Hair follicular keratinocyte (primary cell): ENCODE data around the gene SLC25A47.

GRCh38 chr14:99266078-99267268 is 5.5 kb downstream of the BCL11B start:
- RAMPAGE, long total RNA = no peak

DNA sequence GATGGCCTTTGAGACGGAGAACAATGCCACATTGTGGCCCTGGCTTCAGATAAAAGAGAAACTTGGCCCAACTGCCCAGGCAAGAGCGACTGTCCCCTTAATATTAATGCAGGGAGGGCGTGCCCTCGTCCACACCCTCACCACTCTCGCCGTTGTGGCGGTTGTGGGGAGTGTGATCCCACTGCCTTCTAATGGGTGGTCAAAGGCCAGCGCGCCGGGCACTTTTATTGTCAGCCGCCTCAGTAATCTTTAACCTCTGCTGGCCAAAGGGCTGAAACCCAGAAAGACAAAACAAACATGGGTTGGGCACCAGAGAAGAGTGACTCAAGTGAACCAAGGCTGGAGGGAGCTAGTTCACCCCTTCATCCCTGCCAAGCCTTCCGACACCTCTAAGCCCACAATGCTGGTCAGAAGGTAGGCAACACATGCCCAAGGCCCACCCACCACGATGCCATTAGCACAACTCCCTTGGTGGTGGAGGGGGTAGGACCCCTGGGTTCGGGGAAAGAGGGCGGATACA is 44.4 kb upstream of the BCL11B start:
- RAMPAGE, long total RNA = no peak

DNA sequence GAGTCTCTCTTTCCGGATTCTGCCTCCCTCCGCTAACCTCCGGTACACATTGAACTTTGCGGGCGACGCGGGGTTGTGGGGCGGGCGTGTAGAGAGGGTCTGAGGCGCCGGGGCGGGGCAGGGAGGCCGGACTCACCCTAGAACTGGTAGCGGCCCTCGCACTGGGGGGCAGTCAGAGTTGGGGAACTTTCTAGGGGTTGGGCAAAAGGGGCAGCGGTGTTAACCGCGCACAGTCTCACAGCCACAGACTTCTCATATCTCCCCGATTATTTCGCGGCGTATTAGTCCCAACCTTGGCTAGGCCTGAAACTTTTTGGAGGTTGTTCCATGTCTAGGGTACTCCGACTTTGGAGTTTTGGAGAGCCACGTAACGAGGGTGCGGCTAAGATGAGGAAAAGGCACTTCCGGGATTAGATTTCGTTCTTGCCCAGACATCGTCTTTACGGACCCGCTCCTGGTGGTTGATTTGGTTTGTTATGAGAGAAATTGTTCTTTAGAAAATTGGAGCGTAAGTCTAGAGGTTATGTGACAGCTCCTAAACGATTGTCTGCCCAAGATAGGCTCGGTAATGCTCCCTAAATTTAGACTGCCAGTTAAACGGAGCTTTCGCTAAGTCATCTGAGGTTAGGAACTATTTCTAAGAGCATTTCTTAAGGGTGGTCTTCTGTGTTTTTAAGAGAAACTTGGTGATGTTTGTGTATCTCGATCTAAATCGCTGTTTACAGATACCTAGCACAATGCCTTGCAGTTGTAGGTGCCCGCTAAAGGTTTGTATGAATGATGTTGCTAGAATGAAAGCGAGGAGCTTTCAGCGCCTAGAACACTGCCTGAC is 580 bp downstream of the CCNK start:
- RAMPAGE, long total RNA = no peak

DNA sequence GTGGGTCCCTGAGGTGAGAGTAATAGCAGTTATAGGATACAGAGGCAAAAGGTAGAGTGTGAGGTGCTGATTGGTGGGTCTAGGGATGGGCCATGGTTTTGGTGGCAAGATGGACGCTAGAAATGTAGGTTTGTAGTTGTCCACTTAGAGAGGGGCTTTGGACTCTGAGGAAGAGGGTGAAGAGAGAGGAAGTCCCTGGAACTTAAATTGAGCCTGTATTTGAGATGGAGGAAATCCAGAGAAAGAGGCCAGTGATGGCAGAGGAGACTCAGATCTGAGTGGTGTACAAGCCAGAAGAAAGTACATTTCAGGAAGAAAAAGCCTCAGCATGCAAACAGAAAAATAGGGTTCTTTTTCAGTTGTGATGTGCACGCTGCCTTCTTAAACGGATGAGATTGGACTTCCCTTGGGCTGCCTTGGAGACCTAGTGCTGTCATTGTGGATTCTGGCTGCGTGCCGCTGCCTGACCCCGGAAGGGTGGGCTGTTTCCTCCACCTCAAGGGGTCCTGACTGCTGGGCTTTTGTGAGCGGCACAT is 24.8 kb downstream of the CCNK start:
- RAMPAGE, long total RNA = no peak

DNA sequence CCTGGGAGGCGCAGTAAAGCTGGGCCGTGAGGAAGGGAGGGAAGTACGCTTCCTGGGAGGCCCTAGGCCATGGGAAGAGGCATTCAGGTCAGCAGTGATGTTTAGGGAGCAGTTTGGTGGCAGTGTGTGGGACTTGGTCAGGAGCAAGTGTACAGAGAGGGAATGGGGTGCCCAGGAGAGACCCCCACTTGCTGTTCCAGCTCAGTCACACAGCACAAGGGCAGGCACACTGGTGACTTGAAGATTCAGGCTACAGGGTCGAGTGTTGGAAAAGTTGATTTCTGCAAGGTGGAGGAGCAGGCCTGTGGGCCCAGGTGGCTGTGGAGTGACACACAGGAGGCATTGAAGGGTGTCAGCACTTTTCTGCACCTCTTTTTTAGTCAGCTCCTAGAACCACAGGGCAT is 27.3 kb downstream of the CCNK start:
- RAMPAGE, long total RNA = no peak

- RAMPAGE, long total RNA = no peak
Observed at GRCh38 chr14:99512577-99513221, 31.5 kb downstream of the CCNK start.

DNA sequence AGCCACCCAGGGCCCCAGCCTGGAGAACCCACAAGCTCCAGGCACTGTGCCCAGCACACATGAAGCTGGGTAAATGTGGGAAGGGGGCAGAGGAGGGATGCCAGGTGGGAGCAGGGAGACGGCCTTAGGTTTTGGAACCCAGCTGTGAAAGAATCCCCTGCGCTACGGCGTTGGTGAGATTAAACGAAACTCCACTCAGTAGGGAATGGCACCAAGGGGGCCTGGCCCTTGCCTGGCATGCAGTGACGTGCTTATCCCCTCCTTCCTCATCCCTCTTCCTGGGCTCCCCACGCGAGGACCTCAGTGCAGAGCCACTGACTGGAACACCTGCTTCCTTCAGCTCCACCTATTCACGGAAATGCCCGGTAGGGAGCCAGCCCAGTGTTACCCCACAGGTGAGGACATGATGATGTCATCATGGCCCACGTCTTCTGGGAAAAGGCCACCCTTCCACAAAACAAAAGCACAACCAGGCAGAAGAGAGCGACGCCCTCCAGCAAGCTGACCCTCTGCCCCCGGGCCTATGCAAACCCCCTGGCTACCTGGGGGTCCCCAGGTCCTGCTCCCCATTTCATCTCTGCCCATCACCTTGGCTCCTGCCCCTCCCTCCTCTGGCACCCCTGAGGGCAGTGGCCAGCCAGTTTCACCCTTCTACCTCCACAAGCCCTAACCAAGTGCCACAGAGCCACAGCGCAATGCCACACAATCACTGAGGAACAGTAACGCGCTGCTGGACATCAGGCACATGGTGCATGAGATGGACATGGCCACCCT is 42.1 kb downstream of the CCDC85C start:
- RAMPAGE, long total RNA = no peak

DNA sequence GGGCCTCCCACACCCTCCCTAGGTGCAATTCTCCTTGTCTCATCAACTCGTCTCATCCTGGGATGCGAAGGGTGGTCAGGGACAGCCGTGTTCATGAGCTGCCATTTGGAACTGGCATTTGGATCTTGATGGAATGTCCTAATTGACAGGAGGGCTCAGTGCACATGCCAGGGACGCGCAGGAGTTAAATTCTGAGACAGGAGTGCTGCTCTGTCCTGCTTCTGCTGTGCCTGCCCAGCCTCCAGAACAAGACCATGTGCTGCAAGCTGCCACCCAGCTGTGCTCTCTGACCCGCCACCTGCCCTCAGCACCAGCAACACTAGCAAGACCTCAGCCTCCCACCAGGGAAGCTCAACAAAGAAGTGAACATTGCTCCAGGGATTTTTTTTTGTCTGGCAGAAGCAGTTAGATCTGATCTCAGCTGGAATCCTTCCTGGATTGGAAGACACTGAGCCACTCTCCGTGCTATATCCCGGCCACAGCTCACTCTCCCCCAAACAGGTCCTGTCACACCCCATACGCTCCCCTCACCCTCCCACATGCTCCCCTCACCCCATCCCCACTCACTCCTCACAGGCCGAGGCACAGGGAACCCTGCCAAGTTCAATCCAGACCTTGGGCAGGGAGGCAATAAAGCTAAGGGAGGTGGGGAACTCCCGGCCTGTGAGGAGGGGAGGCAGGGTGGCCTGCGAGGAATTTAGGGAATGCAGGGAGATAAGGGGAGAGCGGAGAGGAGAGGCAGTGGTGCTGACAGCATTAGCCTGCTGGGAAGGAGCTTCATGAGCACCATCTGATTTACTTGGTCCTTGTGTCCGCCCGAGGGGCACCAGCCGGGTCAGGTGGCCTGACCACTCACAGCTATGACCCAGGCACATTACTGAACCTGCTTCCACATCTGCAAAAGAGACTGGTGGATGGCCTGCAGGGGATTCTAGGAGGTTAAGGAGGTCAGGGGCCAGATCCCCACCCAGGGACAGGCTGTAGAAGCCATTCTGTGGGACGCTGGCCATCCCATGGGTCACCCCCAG is 29.8 kb downstream of the CCDC85C start:
- RAMPAGE, long total RNA = no peak

DNA sequence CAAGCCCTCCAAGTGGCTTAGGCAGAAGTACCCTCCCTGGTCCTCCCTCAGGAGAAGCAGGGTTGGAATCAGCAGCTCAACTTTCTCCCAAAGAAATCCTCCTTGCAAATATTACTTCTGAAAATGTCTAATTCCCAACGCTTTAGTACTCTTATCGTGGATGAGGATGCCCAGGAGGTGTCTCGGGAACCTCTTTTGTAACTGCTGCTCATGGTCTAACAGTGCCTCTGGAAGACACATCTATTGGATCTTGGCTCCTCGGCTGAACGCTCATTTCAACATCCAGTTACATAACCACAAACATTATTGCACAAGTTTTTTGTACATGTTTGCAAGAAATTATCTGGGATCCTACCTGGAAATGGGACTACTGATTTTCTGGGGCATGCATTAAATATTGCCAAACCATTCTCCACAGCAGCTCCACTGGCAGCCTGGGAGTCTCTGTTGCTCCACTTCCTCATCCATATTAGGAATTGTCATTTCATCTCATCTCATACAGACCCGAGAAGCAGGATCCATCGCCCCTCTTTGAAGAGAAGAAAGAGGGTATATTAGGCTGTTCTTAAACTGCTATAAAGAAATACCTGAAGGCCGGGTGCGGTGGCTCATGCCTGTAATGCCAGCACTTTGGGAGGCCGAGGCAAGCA is 117.5 kb upstream of the EVL start:
- RAMPAGE, long total RNA = no peak

- RAMPAGE, long total RNA = no peak
Observed at GRCh38 chr14:100071456-100071910, 6.3 kb downstream of the EVL start.

DNA sequence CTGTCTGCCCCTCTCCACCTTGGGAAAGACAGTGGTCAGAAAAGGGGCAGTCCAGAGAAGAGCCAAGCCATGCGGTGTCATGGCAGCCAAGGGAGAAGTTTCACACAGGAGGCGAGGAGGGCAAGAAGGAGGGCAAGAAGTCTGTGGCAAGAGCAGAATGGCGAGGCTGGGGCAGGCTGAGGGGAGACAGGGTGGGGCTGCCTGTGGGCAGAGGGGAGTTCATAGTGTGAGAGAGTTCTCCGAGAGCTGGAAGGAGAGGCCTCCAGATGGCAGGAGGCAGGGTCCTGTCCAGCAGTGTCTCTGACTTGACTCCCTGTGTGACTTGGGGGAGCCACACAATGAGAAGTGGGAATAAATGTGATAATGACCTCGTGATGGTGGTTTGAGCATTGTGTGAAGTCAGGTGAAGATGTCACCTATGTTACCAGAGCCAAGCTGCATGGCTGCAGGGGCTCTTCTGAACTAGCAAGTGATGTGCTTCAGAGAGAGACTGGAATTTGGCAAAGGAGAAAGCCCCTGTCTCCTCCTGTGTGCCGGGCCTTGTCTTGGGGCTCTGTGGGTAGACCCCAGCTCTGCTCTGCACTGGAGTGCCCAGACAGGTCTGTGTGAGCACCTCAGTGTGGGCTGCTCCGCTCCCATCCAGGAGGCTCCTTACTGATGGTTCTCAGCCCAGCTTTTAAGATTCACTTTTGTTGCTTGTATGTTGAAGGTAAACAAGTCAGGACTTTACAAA is 9.7 kb downstream of the EVL start:
- RAMPAGE, long total RNA = no peak

GRCh38 chr14:100132513-100133159 is 26.8 kb downstream of the DEGS2 start:
- RAMPAGE, long total RNA = no peak

- RAMPAGE, long total RNA = no peak
Observed at GRCh38 chr14:100213420-100214602, 25.1 kb upstream of the YY1 start.

DNA sequence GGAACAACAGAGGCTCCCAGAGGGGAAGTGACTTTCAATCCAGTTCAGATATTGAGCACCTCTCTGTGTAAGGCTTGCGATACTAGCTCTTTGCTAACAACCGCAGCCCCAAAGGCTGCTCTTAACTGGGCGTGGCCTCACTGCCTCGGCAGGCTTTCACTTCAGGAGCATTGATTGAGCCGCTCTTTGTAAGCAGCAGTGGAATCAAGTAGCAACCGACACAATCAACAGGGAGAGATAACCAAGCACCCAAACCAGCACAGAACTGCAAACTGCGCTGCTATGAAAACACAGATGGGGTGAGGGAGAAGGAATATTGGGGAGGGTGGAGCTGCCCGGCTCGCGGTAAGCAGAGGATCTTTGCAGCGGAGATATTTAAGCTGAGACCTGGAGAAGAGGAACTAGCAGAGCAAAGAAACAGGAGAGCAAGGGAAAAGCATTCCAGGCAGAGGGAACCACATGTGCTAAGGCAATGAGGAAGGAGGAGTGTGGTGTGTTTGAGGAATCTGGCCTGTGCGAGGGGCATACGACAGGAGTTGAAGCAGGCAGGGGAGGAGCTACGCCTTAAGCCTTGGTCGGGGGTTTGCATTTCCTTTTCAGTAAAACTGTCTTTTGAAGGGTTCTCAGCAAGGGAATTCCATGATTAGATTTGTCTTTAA is 17.3 kb upstream of the YY1 start:
- RAMPAGE, long total RNA = no peak

DNA sequence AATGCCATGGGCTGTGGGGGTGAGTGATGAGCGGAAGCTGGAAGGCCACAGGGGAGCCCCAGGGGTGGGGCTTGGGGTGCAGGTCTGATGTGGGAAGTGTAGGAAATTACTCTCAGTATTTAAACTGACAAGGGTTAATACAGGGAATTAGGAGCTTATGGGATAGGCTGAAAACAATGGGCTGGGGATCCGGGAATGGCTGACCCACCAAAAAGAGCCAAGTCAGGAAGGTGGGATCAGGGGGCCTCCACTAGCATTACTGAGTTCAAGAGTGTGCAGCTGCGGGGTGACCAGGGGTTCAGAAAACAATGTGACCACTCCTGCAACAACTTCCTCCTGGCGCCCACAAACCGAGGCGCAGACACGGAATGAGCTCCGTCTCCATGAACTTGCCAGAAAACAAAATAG is 16.7 kb upstream of the YY1 start:
- RAMPAGE, long total RNA = no peak

GRCh38 chr14:100278511-100279344 is 27.5 kb downstream of the SLC25A29 start:
- RAMPAGE, long total RNA = no peak

GRCh38 chr14:100317824-100318667 is 5.1 kb upstream of the SLC25A47 start:
- RAMPAGE, long total RNA = no peak

DNA sequence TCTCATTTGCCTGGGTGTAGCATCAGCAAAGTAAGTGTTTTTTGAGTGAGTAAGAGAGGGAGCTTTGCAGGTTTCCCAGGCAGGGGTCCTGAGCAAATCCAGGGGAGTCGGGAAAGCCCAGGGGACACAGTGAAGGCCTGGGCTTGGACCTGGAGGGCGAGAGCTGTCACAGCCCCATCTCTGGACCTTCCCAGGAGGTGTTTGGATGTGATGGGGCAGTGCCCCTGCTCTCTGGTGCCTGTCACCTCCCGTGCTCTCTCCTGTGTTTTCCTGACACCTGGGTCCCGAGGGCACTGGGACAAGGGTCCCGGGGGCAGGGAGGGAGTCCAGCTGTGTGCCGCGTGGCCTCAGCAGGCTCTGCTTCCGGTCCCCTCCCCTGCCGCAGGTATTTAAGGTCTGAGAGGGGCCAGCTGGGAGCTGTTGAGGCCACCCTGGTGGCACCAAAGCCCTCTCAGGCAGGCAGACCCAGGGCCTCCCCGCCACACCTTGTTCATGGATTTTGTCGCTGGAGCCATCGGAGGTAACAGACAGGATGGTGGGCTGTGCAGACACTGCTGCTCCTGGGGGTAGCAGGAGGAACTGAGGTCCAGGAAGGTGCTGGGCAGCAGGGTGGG is at the start of gene SLC25A47:
Gene SLC25A47, plus strand, starts transcription at position 417 of the 614 bp plus-strand sequence.
- RAMPAGE, long total RNA = no peak

GRCh38 chr14:100353546-100354230 is 21.5 kb downstream of the WARS1 start:
- RAMPAGE, long total RNA = no peak

DNA sequence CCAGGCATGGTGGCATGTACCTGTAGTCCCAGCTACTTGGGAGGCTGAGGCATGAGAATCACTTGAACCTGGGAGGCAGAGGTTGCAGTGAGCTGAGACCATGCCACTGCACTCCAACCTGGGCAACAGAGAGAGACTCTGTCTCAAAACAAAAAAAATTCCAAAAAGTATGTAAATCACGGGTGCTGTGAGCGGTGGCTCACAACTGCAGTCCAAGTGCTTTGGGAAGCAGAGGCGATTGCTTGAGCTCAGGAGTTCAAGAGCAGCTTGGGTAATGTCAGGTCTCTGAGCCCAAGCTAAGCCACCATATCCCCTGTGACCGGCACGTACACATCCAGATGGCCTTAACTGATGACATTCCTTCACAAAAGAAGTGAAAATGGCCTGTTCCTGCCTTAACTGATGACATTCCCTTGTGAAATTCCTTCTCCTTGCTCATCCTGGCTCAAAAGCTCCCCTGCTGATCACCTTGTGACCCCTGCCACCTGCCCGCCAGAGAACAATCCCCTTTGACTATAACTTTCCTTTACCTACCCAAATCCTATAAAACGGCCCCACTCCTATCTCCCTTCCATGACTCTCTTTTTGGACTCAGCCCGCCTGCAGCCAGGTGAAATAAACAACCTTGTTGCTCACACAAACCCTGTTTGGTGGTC is 3.4 kb downstream of the WARS1 start:
- RAMPAGE, long total RNA = no peak